Peyer's patch (tissue), 4 donors: Measurements from ENCODE around the gene LYZL1.

DNA sequence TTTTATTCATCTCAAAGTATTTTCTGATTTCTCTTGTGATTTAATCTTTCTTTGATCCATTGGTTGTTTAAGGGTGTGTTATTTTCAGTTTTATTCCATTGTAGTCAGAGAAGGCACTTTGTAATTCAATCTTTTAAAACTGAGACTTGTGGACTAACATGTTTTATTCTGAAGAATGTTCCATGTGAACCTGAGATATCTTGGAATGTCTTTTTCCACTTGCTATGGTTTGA, 14.5 kb upstream of the WAC start:
- PRO-cap, result no peak
- RAMPAGE, long total RNA, 4 experiments, result no peak in any of the 4 experiments

GRCh38 chr10:28620245-28620956, 56.9 kb upstream of the BAMBI start:
- PRO-cap, result no peak
- RAMPAGE, long total RNA, 4 experiments, result no peak in any of the 4 experiments

GRCh38 chr10:28678791-28679731, 1.7 kb downstream of the BAMBI start:
- PRO-cap, result no peak
- RAMPAGE, long total RNA, 4 experiments, result no peak in any of the 4 experiments

- PRO-cap, result no peak
- RAMPAGE, long total RNA, 4 experiments, result no peak in any of the 4 experiments
Observed at GRCh38 chr10:28681954-28682593, 4.8 kb downstream of the BAMBI start.

DNA sequence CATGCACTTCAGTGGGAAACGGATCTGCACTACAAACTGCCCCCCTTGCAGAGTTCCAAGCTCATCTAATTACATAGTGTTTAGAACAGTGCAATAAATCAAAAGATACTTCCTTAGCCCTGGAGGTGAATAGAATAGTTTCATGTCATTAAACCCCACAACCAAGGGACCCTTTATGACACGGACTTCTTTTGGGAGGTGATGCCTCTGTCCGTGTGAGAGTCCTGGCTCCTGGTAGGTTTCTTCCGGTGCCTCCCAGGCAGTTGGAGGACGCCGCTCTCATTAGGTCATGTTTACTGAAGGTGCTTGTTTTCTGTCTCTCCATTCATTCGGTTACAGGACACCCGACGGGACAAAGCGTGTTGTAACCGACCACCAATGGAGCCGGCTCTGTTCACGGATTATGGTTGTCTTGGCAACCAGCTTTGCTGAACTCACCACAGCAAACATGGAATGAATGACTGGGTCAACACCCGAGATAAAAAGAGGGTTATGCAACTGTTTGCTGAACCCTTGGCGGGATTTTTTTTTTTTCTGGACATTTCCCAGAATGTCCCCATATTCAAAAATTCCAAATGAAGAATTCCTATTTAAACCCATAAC, 262.4 kb downstream of the BAMBI start:
- PRO-cap, result no peak
- RAMPAGE, long total RNA, 4 experiments, result no peak in any of the 4 experiments

- PRO-cap, result no peak
- RAMPAGE, long total RNA, 4 experiments, result no peak in any of the 4 experiments
Observed at GRCh38 chr10:29288930-29289253, at the start of gene LYZL1. TSS of gene LYZL1 (plus strand) at chr10:29289070.

- PRO-cap, result no peak
- RAMPAGE, long total RNA, 4 experiments, result no peak in any of the 4 experiments
Observed at GRCh38 chr10:29318114-29319058, 29.5 kb downstream of the LYZL1 start.

DNA sequence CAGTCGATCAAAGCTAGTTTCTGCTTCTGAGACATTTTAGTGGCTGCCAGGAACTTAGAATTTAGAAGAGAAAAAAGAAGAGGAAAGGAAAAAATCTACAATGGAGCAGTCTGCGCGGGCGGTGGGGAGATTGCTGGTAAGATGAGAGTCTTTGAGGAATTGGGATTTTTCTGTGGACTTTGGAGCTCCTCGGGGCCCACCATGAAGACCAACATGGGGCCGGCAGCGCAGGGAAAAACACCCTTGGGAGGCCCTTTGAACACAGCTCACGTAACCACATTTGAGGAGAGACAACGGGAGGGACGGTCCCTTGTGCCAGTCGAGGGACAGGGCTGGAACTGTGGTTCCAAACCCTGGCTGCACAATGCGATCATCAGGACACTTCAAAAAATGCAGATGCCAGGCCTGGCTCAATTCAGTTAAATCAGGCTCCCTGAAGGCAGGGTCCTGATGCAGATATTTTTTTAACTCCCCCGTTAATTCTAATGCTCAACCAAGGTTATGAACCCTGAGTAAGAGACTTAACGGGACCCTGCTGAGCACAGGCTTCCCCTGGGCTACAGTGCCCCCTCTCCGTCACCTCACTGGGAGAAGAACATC, 30.3 kb downstream of the LYZL1 start:
- PRO-cap, result no peak
- RAMPAGE, long total RNA, 4 experiments, result no peak in any of the 4 experiments

DNA sequence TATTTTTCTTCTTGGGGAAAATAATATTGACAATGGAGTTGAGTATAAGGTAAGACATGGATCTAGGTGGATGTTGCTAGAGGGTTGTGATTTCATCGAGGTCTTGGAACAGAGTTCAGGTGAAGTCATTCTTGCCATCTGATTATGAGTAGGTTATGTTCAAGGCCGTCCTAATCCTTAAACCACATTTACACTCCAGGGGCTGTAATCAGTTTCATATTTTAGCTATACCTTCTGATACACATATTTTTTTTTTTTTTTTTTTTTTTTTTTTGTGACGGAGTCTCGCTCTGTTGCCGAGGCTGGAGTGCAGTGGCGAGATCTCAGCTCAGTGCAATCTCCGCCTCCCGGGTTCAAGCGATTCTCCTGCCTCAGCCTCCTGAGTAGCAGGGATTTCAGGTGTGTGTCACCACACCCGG, 121.6 kb downstream of the LYZL1 start:
- PRO-cap, result unidirectional peak, minus-strand start at position 88 of the sequence
- RAMPAGE, long total RNA, 4 experiments, result no peak in any of the 4 experiments

- PRO-cap, result no peak
- RAMPAGE, long total RNA, 4 experiments, result no peak in any of the 4 experiments
Observed at GRCh38 chr10:29453118-29453647, 164.3 kb downstream of the LYZL1 start.

- PRO-cap, result no peak
- RAMPAGE, long total RNA, 4 experiments, result no peak in any of the 4 experiments
Observed at GRCh38 chr10:29782408-29782743, 147.6 kb upstream of the SVIL start.

DNA sequence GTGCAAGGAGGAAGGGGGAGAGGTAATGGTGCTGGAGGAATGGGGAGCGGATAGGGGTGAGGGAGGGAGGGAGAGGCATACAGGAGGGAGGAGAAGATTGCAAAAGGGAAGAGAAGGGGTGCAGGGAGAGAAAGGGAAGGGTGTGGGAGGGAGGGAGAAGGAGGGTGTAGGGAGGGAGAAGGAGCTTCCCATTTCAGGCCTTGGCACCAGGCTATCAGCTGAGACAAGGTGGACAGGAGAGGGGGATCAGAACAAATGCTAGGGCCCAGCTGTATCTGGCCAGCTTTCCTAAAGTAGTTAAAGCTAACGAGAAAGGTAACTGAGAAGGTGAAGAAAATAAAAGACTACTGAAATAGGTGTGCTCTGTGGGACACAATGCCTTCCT, 204.2 kb upstream of the SVIL start:
- PRO-cap, result no peak
- RAMPAGE, long total RNA, 4 experiments, result no peak in any of the 4 experiments

GRCh38 chr10:29976224-29976640, 83.2 kb downstream of the JCAD start:
- PRO-cap, result no peak
- RAMPAGE, long total RNA, 4 experiments, result no peak in any of the 4 experiments

GRCh38 chr10:29998330-29998772, 61.0 kb downstream of the JCAD start:
- PRO-cap, result no peak
- RAMPAGE, long total RNA, 4 experiments, result no peak in any of the 4 experiments

DNA sequence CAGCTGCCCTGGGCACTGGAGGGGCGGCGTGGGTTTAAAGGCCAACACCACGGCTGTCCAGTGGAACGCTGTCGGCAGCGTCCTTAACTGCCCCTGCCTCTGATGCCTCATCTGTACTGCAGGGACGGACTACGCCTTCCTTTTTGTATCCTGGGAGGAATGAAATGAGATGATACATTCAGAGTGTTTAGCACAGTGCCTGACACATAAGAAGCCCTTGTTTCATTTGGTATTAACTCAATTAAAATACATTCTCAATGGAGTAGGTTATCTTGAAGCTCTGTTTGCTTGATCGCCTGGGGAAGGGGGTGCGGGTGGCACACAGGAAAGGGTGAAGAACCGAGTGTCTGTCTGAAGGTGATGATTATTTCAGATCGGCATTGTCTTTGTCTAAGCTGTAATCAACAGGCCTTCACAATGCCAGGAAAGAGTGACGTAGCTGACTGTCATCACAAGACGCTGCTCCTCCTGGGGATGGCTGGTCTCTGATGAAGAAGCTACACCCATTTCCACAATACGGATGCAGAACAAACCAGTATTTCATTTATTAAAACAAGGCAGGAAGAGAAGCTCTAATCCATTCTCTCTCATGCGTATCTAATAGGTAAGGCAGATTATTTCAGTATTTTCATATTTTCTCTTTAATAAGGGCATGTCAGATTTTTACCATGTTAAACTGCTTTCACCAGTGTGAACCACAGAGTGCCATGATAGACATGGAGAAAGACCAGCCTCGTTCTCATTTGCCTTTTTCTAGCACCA, 19.4 kb downstream of the JCAD start:
- PRO-cap, result no peak
- RAMPAGE, long total RNA, 4 experiments, result no peak in any of the 4 experiments

- PRO-cap, result no peak
- RAMPAGE, long total RNA, 4 experiments, result no peak in any of the 4 experiments
Observed at GRCh38 chr10:30055297-30055869, 4.0 kb downstream of the JCAD start.

DNA sequence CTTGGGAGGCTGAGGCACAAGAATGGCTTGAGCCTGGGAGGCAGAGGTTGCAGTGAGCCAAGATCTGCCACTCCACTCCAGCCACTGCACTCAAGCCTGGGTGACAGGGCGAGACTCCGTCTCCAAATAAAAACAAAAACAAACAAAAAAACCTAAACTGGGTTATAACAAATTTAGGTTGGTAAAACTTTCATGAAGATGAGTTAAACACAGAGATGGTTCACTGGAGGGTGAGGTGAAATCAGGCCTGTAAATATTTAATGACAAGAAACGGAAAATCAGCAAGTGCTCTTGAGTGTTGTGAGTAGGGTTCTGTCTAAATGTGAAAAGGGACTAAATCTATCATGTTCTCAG, 11.3 kb downstream of the MAP3K8 start:
- PRO-cap, result no peak
- RAMPAGE, long total RNA, 4 experiments, result no peak in any of the 4 experiments

DNA sequence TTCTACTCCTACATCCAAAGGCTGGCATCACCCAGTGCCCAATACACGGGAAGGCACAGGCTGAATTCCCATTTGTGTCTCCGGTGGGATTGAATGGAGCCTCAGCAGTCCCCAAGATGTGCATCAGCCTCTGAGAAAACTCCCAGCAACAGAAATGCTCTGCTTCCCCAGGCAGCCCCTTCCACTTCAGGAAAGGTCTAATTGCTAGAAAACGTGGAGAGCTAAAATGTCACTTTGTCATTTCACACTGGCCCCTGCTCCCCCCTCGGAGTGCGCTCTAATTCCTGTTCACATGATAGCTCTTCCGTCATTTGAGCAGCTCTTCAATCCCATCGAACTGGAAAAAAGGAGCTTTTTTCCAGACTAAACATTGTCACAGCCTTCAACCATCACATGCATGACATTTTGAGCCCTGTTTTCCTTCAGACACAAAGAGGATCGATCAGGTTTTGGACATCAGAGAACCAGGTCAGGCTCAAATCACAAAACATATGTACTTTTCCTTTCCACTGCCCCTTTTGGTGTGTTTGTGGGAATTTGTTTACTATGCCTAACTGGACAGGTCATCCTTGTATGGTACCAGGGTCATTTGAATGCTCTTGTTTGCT, 87.7 kb downstream of the LYZL2 start:
- PRO-cap, result no peak
- RAMPAGE, long total RNA, 4 experiments, result no peak in any of the 4 experiments

DNA sequence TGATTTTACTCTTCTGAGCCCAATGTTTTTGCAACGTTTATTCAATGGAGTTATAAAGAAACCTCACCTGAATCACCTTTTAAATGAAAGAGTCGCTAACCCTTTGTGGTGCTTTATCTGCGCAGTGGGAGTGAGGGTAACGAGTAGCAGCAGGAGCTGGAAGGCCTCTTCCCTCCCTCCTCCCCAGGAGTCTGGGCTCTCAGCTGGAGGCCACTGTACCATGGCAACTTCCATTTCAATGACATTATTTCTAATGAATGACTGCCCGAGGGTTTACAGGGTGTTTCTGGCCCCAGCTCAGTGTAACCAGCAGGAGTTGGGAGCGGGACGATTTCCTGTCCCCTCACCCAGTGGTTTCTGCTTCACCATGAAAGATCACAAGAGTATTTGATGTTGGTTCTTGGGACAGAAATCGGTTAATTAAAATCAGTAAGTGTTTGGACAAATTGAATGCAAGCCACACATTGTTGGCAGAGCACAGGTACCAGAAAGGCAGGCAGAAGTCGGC, 32.5 kb downstream of the LYZL2 start:
- PRO-cap, result no peak
- RAMPAGE, long total RNA, 4 experiments, result no peak in any of the 4 experiments

- PRO-cap, result no peak
- RAMPAGE, long total RNA, 4 experiments, result no peak in any of the 4 experiments
Observed at GRCh38 chr10:30763893-30764245, 134.3 kb upstream of the LYZL2 start.